Sigmoid colon (tissue), 4 donors: ENCODE measurements around a stretch of chr11.

DNA sequence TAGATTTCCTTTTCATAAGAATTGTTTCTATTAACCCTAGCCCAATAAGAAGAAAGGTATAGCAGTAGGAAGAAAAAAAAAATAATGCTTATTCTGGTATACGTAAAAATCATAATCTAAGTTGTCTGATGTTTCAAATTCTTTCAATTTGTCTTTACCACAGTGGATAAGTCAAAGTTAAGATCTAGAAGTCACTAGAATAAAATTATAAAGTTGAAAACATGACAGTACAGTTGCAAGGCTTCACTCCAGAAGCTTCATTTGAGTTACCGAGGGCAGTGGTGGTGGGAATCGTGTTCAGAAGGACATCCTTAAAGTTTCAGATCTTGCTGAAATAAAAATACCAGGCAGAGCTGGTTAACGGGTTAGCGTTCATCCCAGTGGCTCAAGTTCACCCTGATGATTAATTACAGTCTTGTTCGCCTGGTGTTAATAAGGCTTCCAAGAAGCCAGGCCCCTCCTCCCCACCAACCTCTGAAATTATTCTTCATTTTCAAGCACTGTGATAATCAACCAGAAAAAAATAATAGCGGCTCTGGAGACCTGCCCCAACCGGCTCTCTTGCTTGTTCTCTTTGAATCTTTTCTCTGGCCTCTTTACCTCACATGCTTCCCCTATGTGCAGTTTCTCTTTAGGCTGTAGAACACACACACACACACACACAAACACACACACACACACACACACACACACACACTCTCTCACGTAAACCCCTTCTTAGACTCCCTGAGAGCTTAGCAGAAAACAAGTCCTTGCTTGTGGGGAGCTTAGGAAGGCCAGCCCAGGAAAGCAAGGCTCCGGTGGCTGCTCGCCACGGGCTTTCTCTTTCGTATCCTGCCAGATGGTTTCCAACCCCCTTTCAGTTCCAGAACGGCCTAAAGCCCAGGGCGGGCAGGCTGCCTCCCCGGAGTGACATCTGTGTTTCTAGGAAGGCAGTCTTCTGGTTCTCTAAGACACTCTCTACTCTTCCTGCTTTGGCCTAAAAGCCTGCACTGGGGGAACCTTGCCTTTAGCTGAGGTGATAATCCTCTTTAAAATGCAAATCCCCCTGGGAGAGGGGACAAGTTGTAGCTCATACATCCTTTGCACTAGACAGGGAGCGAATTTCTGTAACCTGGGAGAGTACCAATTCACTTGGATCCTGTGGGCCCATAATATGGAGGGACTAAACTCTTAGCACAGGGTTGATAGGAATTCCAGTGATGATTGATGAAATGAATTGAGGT lies 106.3 kb upstream of the SESN3 start:
- PRO-cap, result no peak
- RAMPAGE, long total RNA, 4 experiments, result no peak in any of the 4 experiments

DNA sequence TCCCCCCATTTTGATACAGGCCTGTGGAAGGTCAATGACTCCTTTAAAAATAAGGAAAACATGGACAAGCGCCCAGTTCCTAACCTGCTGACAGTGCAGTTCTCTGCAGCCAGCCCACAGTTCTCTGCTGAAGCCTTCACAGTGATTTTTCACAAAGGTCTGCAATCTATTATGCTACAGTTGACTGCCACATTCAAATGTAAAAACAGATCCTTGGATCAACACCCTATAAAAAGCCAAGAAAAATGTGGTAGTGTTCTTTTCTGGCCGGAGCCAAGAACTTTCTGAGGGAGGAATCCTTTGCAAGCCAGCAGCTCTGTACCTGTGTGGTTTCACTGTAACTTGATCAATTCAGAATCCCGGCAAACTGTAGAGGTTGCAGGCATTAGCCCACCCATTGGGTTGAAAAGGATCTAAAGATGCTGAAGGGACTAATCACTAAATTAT lies 107.7 kb upstream of the SESN3 start:
- PRO-cap, result no peak
- RAMPAGE, long total RNA, 4 experiments, result no peak in any of the 4 experiments

DNA sequence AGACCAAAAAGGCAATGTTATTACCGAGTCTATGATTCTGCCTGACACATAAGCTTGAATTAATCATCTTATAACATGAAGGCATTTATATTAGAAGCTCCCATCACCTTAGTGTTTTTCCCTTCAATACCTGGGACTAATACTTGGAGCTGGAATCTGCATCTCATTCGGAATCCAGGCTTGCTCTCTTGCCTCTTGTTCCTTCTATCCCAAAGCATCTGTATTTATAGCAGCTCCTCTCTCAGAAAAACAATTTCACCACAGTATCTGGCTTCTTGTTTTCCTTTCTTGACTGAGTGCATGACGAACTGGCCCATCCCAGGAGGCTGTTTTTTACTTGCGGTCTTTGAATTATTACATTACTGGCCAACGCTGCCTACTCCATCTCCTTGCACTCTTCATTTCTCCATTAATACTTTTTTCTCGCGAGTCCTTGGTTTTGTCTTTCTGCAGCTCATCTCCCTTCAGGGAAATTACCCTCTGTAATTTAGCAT lies 277.2 kb upstream of the SESN3 start:
- PRO-cap, result no peak
- RAMPAGE, long total RNA, 4 experiments, result no peak in any of the 4 experiments

GRCh38 chr11:95680456-95681082 lies 109.0 kb downstream of the FAM76B start:
- PRO-cap, result no peak
- RAMPAGE, long total RNA, 4 experiments, result no peak in any of the 4 experiments

DNA sequence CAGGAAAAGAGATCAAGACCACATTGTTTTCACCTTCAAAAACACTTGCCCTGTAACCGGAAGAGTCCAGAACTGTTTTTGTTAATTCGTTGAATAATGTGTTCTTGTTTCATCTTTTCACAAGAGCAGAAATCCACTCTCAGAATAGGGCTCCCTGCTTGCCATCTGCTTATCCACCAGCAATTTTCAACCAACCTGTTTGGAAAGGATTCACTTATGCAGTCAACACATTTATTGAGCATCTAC lies 100.6 kb downstream of the FAM76B start:
- PRO-cap, result no peak
- RAMPAGE, long total RNA, 4 experiments, result no peak in any of the 4 experiments

GRCh38 chr11:95991472-95991955 lies 67.6 kb upstream of the MTMR2 start:
- PRO-cap, result no peak
- RAMPAGE, long total RNA, 4 experiments, result no peak in any of the 4 experiments

- PRO-cap, result no peak
- RAMPAGE, long total RNA, 4 experiments, result no peak in any of the 4 experiments
These were observed 88.2 kb upstream of the MTMR2 start for GRCh38 chr11:96011850-96012790.

- PRO-cap, result no peak
- RAMPAGE, long total RNA, 4 experiments, result no peak in any of the 4 experiments
These were observed 191.4 kb downstream of the MAML2 start for GRCh38 chr11:96151544-96152104.

DNA sequence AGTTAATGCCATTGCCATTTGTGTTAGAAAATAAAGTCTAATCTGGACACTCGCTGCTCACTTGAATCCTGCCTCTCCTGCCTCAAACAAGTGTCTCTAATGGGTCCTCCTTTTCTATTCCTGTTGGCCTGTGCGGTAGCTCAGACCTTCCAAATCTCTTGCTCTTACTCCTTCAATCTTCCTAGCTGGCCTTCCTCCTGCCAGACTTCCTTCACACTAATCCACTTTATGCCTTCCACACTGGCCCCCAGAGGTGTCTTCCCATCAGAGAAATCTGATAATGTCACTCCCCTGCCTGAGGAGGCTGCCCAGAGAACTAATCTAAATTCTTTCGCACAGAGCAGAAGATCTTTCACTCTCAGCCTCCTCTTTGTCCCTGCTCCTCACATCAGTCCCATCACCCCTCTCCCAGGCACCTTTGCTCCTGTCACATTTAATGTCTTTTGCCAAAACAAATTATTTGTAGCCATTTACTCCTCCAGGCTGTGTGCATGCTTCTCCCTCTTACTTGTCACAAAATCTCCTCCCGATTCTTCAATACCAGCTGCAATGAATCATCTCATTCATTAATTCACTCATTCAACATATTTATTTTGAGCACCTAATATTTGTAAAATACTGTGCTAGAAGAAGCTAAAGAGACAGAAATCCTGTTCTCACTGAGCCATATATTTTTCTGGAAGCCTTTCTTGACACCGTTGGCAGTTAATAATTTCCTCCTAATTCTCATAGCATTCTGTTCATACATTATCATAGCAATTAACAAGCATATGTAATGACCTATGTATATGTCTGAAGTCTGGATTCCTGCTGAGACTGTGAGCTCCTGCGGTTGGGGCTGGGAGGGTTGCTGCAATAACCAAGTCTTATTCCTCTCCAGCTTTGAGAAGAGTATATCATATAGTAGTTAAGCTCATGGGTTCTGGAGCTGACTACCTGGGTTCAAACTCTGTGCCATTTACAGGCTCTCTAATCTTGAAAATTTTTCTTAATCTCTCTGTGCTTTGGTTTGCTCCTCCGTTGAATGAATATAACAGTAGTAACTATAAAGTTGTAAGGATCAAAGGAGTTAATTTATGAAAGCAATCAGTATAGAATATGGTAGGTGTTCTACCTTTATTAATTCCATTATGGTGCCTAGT lies 175.5 kb downstream of the MAML2 start:
- PRO-cap, result no peak
- RAMPAGE, long total RNA, 4 experiments, result no peak in any of the 4 experiments

DNA sequence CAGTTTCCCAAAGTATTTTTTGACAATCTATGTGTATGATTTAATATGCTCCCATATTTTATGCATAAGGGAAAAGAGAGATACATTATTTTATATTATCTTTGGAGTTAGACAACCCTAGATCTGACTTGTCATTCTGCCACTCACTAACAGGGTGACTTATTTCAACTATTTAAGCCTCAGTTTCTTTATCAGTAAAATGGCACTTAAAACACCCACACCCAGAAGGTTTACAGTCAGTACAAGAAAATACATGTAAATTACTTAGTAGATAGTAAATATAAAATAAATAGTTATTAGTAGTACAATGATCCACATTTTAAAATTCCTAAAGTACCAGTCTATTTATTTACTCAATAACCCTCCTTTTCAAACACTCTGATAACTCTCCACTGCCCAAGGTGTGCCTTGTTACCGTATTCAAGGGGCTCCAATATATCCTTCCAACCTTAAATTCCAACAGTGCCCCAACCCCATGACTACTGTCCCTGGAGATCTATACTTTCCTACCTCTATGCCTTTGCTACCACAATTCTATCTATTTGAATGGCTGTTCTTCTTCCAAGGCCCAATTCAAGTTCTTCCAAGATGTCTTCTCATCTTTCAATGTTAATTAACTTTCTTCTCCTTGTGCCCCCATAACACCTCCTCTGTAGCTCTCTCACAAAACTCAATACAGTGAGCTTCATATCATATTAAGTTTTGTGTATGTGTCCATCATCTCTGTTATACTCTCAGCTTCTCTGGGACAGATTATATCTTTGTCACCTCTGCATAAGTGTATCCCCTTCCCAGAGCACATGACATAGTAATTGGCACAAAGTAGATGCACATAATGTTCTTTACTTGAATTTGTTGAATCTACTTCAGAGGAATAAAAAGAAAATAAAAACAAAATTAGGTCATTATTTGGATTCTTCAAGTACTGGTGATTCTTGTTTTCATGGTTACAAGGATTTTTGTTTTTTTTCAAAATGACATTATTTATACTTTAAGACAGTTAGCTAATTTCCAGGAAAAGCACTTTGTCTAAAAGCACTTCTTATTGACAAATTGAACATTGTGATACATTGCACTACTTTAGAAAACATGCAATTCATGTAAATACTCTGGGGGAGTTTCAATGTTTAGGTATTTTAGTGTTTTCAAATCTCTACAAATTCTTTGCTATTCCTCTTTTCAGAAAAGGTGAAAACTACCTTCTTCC lies 118.7 kb downstream of the MAML2 start:
- PRO-cap, result no peak
- RAMPAGE, long total RNA, 4 experiments, result no peak in any of the 4 experiments

DNA sequence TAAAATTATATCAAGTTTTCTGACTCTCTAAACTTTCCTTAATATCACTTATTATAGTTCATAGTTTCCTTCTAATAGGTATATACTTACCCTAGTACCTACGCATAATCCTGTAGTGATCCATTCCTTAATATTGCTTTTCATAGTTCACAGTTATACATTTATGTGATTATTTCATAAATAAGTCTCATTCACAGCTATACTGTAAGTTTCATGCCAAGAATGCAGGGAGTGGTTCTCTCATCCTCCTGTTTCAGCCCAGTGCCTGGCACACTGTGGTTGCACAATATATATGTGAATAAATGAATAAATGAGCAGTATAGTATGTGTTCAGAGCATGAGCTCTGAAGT lies 115.8 kb downstream of the MAML2 start:
- PRO-cap, result no peak
- RAMPAGE, long total RNA, 4 experiments, result no peak in any of the 4 experiments

DNA sequence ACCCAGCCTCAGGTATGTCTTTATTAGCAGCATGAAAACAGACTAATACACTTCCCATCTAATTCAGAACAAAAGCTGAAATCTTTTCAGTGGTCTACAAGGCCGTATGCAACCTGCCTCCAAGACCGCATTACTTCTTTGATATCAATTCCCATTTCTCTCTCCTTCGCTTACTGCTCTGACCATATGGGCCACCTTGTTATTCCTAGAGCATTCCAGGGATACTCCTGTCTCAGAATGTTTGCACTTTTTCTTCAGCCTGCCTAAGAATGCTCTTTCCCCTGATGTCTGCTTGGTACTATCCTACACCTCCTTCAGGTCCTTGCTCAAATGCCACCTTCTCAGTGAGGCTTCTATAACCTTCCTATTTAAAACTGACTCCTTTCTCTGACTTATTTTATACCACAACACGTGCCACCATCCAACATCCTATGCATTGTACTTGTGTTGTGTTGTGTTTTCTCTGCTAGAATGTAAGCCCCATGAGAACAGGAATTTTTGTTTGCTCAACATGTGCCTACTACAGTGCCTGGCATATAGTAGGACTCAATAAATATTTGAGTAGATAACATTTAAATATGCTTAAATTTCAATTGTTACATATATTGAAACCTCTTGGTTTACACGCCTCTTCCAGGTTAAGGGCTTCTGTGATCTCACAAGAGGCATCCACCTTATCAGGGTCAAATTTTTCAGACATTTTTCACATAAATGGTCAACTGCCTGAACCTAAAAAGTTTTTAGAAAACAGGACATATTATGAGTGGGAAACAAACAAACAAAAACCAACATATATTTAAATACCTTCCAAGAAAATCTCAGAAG lies 71.0 kb downstream of the MAML2 start:
- PRO-cap, result no peak
- RAMPAGE, long total RNA, 4 experiments, result no peak in any of the 4 experiments

DNA sequence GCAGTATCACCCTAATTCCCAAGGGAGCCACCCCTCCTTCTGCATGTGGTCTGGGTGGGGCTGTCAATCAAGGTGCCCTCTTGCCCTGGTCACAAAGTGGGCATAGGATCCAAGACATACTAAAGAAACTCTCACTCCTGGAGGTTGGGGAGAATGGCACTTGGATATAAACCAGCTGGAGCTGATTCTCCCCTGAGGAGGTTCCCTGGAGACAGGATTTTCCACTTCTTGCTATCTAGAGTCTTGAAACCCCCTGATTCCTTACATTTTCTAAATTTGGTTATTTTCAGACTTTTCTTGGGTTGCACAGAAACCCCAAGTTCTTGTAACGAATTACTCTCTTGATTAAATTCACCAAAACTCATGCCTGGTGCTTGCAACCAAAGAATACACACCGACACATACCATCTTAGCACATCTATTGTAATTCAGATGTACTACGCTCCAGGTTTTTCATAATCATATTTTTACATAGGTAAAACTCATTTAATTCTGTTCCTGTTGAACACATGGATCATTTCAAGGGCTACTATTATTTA lies 40.5 kb downstream of the MAML2 start:
- PRO-cap, result no peak
- RAMPAGE, long total RNA, 4 experiments, result no peak in any of the 4 experiments

- PRO-cap, result no peak
- RAMPAGE, long total RNA, 4 experiments, result no peak in any of the 4 experiments
These were observed 39.1 kb downstream of the MAML2 start for GRCh38 chr11:96303788-96304471.

DNA sequence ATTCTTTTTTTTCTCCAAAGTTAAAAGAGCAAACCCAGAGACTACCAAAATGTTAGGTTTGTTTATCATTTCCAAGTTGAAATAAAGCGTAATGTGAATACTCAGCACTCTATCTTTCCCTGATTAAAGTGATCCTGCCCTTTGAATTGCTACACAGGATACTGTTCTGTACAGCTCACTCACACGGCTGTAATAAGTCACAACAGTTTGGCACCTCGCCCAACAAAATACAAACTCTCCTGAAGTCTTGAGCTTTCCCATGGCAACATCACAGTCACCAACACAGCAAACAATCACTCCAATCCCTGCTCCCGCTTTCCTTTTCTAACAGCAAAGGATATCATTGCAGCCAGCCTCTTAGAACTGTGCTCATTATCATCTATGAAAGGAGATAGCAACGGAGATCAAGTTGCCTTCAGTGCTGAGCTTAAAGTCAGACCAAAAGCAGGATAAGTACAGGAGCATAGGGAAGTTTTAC lies 36.1 kb downstream of the MAML2 start:
- PRO-cap, result no peak
- RAMPAGE, long total RNA, 4 experiments, result no peak in any of the 4 experiments

- PRO-cap, result no peak
- RAMPAGE, long total RNA, 4 experiments, result no peak in any of the 4 experiments
These were observed 28.5 kb downstream of the MAML2 start for GRCh38 chr11:96314248-96315166.

DNA sequence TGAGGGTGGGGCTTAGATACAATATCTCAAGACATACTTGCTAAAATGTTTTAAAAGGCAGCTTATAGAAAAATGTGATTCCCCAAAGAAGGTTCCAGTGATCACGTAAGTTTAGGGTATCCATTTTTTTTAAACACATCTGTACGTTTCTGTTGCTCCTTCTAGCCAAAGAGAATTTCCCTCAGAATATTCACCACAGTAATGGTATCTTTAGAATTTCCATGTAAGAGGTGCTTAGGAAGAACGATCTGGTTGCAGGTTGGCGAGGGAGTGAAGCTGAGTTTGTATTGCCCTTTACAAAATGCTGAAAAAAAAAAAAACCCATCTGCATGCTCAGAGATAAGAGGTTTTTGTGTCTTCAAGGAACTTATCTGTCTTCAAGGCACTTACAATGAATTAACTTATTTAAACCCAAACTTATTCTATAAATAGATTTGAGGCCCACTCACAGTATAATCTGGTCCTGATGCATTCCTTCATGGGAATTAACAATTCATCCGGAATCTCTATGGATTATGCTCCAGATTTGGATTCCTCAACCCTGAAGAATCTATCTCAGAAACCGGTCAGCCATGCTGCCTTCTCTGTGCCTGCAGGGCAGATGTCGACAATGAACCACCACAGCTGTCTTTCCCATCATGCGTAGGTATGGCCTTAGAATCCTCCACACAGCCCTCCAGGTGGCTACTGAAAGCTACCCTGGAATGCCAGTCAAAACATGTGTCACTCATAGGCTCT lies 19.6 kb downstream of the MAML2 start:
- PRO-cap, result no peak
- RAMPAGE, long total RNA, 4 experiments, result no peak in any of the 4 experiments

DNA sequence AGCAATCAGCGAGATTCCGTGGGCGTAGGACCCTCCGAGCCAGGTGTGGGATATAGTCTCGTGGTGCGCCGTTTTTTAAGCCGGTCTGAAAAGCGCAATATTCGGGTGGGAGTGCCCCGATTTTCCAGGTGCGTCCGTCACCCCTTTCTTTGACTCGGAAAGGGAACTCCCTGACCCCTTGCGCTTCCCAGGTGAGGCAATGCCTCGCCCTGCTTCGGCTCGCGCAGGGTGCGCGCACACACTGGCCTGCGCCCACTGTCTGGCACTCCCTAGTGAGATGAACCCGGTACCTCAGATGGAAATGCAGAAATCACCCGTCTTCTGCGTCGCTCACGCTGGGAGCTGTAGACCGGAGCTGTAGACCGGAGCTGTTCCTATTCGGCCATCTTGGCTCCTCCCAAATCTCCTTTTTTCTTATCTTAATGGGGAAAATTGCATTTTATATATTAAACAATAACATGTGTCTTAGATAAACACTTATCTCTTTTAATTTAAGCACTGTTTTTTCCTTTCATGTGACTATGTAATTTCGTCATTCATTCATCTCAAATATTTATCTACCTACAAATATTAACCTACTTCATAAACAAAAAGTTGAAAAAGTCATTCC lies 21.6 kb downstream of the JRKL start:
- PRO-cap, result no peak
- RAMPAGE, long total RNA, 4 experiments, result no peak in any of the 4 experiments

- PRO-cap, result no peak
- RAMPAGE, long total RNA, 4 experiments, result no peak in any of the 4 experiments
These were observed 54.2 kb upstream of the ARHGAP42 start for GRCh38 chr11:100632610-100633540.

- PRO-cap, result no peak
- RAMPAGE, long total RNA, 4 experiments, result no peak in any of the 4 experiments
These were observed 661 bp upstream of the ARHGAP42 start for GRCh38 chr11:100686335-100686919.